HTR-8/SVneo (cell line): ENCODE results near the genes IQSEC1 and NUP210.

GRCh38 chr3:12924555-12924924 lies 83.2 kb upstream of the RPL32 start:
- RRBS: no CpG with 5 or more reads among the region's 20 CpGs

- RRBS: 97% methylated on average over 6 of the region's 26 CpGs
Measured at GRCh38 chr3:12941557-12942177, 100.3 kb upstream of the RPL32 start.

- RRBS: no CpG with 5 or more reads among the region's 8 CpGs
Measured at GRCh38 chr3:12943723-12944128, 102.4 kb upstream of the RPL32 start.

DNA sequence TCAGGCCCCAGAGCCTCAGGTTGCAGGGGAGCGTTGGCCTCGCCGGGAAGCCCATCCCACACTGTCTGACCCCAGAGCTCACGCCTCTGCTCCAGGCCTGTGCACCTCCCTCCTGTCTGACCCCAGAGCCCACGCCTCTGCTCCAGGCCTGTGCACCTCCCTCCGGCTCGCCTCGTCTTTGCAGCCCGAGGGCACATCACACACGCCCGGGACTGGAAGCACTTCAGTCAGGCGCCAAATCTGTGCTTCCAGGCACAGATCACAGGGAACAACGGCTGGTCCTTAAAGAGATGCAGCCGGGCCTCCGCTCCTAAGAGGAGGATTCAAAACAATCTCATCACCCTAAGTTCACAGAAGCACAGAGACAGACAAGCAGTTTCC lies 103.0 kb upstream of the RPL32 start:
- RRBS: 95% methylated on average over 11 of the region's 15 CpGs

DNA sequence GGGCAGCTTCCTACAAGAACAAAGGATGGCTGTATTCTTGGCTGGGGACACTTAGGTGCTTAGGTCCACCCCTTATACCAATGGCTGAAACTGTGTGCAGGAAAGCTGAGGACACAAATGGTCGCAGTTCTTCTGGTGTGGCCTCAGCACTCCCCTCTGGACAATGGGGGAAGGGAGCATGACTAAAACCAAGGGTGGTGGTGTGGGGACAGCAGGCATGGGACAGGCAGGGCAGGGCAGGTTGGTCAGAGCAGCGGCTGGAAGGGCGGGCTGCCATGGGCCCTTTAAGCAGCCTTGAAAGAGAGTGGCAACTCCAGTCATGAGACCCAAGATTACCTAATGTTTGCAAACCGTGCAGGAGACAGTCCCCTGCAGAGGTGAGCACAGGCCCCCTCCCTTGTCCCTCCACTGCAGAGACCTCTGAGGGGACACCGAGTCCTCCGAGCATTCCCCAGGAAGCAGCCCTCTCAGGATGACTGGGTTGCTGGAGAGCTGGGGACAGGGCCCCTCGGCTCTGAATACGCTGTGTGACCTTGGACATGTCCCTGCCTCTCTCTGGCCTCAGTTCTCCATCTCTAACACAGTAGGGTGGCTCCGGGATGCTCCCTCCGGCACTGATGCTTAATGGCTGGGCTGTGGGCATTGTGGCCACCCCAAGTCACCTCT lies 81.4 kb downstream of the IQSEC1 start:
- RRBS: no CpG with 5 or more reads among the region's 10 CpGs

DNA sequence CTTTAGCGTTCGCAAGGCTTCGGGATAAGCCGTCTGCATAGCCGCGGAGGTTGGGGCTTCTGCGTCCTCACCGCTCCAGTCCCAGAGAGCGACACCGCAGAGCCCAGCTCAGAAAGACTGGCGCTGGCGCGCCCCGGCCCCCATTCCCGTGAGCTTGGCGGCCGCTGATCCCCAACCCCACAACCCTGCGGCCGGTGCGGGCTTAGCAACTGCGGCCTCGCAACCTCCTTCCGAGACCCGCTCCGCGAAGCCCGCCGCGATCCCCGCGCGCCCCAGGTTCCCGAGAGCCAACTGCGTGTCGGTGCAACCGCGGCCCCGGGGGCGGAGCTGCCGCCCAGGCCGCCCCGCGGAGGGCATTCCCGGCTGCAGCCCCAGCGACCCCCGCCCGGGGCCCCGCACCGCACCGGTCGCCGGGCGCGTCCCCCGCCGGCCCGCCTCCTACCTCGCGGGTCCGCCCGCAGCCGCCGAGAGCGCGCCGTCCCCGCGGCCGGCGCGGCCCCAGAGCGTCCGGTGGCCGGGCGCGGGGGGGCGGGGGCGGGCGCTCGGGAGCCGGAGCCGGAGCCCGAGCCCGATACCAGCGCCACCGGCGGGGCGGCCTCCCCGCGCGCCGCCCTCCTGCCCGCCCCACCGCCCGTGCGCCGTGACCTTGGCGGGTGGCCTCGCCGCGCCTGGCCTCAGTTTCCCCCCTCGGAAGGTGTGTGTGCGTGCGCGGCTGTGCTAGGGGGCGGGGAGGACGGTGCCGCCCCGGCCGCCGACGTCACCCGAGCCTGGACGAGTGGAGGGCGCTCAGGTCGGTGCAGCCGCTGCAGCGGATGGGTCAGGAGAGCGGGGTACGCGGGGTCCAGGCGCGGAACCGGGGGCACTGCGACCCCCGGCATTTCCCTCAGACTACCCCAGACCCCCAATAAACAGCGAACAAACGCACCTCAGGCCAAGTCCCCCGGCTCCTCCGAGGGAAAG lies 79.3 kb downstream of the IQSEC1 start:
- RRBS: 2% methylated on average over 58 of the region's 130 CpGs

GRCh38 chr3:13008976-13009705 lies 64.1 kb downstream of the IQSEC1 start:
- RRBS: no CpG with 5 or more reads among the region's 14 CpGs

DNA sequence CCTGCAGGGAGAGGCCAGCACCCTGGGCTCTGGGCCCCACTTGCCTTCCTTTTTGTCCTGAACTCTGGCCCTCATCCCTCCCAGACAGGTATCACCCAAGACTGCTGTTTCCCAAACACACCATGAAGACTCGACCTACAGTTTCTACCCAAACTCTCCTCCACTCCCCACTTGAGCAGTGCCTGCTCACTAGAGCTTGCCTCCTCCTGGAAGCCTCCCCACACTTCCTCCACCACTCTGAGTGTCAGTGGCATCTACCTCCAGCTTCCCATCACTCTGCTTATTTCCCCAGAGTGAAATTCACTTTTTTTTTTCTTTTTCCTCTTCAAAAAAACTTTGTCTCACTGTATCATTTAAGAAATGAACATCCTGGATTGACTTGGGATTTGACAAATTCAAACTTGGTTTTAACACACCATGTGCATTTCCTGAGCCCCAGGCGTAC lies 62.4 kb downstream of the IQSEC1 start:
- RRBS: no CpG with 5 or more reads among the region's 2 CpGs

GRCh38 chr3:13012154-13013064 lies 60.8 kb downstream of the IQSEC1 start:
- RRBS: no CpG with 5 or more reads among the region's 13 CpGs

DNA sequence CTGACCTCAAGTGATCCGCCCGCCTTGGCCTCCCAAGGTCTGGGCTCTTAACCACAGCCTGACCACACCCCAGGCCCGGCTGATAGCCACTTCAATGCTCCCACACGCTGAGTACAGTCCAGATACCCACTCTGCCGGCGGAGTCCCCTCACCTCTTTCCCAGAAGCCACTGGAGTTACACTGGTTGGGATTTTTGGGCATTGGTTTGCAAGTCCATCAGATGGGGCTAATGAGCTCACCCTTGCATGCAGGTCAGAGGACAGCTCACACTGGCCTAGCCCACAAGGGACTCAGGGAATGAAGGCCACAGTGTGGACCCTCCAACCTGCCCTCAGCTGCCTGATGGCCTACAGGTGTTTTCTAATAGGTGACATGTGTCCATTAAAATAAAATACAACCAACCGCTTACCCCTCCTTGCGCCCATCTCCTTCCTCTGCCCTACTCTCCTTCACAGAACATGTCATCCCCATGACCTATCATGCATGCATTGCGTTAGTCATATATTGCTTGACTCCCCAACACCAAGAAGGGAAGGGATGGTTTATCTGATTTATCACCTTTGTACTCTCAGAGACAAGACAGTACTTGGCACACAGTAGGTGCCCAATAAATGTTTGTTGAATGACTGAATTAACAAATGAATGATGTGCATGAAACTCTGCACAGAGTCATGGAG lies 59.9 kb downstream of the IQSEC1 start:
- RRBS: 90% methylated on average over 2 of the region's 9 CpGs

- RRBS: 86% methylated on average over 3 of the region's 21 CpGs
Measured at GRCh38 chr3:13015838-13016817, 57.1 kb downstream of the IQSEC1 start.

- RRBS: 92% methylated on average over 12 of the region's 25 CpGs
Measured at GRCh38 chr3:13042142-13042772, 31.0 kb downstream of the IQSEC1 start.

DNA sequence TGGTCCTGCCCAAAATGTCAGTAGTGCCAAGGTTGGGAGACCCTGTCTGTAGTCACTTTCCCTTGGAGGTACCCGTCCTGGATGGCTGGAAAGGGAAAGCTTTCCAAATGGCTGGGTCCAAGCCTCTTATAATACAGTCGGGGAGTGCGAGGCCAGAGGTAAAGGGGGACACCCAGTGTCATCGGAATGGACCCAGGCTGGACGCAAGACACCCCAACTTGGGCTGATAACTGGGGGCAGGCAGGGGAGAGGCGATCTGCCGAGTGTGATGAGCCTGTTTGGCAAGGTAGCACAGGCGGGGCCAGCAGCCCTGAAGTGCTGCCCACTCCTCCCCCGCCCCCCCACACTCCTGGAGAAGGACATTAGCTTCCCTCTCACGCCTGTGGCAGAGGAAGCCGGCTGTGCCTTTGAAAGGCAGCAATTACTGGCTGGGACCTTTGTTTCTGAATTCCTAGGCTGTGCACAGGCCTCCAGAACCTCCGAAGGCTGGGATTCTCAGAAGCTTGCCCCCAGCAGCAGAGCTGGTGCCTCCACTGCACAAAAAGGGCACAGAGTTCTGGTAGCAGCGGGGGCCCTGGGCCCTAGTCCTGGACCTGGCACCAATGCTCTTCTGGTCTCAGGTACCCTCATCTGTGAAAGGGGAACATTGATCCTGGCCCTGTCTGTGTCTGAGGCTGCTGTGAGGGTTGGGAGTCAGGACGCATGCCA lies 28.7 kb downstream of the IQSEC1 start:
- RRBS: no CpG with 5 or more reads among the region's 14 CpGs

DNA sequence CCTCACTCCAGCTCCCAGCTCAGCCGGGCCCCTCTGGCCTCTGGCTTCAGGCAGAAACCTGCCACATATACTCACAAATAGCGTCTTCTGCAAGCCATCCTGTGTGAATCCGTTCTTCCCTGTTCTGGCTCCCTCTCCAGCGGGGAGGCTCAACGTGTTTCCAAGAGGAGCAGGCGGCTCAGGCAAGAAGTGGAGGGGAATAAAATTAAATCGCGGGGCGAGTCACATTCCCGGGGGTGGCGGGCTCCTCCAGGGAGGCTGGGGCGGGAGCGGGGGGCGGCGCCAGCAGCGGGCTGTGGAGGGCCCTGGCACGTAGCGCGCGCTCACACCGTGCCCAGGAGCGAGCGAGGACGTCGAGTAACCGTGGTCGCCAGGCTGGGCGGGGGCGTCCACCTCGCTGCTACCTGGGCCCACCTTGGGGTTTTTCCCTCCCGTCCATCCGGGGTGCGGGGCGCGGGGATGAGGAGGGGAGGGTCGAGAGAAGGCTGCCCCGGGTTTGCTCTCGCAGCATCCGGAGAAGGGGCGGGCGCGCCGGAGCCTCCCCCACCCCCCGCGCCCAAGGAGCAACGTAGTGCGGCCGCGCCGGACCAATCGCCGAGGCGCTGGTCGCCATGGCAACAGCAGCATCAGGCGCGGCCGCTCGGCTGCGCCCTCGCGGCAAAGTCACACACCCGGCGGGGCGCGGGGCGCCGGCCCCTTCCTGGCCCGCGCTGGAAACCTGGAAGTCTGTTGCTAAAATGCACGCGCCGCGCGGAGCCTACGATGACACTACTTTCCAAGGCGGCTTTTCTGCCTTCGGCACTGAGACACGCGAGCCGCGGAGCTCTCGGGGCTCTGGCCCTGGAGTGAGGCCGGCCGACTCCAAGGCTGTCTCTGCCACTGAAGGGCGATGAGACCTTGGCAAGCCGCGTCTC lies at the start of gene IQSEC1:
TSS of gene IQSEC1 (minus strand) at position 513 of the 914 bp plus-strand sequence.
- RRBS: 28% methylated on average over 24 of the region's 87 CpGs

- RRBS: no CpG with 5 or more reads among the region's 20 CpGs
Measured at GRCh38 chr3:13144066-13144816, 71.0 kb upstream of the IQSEC1 start.

GRCh38 chr3:13346434-13346962 lies 73.6 kb downstream of the NUP210 start:
- RRBS: no CpG with 5 or more reads among the region's 11 CpGs

DNA sequence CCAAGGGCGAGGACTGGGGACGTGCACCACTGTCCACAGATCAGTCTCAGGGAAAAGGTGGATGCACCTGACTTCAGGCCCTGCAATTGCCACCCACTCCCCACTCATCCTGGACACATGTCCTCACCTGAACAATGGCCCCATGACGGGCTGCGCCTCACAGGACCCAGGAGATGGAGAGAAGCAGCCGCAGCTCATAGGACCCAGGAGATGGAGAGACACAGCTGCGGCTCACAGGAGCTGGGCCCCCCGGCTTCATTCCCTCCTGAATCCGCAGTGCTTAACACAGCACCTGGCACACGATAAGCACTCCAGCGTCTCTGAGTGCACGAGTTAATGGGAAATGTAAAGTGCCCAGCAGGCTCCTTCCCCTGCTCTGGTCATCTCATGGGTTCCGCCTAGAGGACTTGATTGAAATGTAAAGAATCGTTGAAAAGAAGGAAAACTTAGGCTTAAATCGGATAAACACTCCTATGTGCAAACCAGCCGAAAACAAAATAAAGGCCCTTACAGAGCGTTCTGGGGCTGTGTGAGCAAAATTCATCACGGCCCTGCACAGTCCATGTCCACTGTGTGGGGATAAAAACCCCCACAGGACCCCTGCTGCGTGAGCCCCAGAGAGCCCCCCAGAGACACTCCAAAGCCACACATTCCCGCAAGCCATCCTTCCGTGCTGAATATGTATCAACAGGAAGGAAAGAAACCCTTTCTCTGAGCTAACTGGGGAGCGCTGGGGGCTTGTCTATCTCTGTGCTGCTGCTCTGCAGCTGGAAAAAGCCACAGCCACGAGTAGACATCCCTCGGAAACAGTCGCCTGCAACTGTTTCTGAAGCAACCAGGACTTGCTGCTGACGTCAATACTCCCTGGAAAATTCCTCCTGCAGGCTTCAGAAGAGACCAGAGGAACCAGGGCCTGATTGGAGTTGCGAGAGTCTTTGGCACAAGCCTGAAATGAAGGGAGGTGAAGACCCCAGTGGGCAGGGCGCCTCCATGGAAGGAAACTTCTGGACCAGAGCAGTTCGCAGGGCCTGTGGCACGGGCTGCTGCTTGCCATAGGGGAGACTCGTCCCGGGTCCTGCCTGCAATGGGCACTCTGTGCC lies 72.8 kb downstream of the NUP210 start:
- RRBS: no CpG with 5 or more reads among the region's 31 CpGs

DNA sequence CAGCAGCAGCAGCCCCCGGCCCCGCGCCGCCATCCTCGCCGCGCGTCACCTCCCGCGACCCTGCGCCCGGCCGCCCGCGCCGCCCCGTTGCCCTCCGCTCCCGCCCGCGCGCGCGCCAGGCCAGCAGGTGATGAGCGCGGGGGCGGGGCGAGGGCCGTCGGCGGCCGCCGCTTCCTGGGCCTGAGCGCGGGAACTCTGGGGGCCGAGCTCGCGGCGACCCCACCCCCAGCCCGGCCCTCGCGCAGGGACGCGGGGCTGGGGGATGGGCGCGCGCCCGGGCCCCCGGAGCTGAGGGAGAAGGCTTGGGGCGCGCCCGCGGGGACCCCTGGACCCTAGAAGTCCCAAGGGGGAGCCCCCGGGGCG lies at the start of gene NUP210:
TSS of gene NUP210 (minus strand) at position 129 of the 363 bp plus-strand sequence.
- RRBS: 4% methylated on average over 27 of the region's 55 CpGs

DNA sequence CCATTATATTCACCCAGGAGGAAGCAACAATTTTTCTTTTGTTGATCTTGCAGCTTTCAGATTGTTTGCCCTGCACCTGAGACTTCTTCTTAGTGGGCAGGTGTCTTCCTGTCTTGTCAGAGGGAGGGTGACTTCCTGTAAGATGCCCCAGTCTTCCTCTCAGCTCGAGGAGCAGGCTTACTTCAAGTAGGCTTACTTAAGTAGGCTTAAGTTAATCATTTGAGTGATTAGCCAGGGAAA lies 8.1 kb upstream of the NUP210 start:
- RRBS: no CpG with 5 or more reads among the region's 1 CpG

- RRBS: no CpG with 5 or more reads among the region's 1 CpG
Measured at GRCh38 chr3:14041771-14042021, 83.0 kb downstream of the CHCHD4 start.